GM23248 (cell line): ENCODE measurements around a stretch of chr13.

DNA sequence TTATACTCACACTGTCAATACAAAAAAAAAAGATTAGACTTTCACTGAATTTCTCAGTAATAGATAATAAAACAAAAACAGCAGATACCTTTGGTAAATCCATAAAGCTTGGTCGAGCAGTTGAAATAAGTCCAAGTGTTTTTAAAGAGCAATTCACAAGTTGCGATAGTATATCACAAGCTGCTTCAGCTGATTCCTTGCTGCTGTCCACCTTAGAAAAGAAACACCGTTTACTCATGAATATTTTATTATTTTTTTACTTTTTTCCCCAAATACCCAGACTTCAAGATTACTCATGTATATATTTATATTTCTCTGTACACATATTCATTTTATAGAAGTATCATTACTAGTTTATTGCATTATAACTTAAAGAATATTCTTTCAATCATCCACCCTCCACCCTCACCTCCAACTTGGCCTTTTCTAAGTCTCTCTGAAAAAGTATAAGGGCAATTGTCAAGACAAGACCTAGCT, 8.4 kb downstream of the FBXL3 start:
- RAMPAGE, long total RNA, result no peak

DNA sequence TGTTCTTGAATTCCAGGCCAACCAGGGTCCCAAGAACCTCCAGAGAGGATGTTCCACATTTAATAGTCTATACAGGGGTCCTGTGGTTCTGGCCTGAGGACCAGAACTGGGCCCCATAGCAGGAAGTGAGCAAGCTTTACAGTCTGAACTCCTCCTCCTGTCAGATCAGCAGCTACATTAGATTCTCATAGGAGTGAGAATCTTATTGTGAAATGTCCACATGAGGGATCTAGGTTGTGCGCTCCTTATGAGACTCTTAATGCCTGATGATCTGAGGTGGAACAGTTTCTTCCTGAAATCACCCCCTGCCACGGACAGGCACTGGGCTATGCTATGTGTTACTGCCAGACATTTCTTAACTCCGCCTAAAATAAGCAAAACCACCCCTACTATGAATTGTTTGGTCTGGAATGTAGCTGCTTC, 4.7 kb downstream of the FBXL3 start:
- RAMPAGE, long total RNA, result no peak

DNA sequence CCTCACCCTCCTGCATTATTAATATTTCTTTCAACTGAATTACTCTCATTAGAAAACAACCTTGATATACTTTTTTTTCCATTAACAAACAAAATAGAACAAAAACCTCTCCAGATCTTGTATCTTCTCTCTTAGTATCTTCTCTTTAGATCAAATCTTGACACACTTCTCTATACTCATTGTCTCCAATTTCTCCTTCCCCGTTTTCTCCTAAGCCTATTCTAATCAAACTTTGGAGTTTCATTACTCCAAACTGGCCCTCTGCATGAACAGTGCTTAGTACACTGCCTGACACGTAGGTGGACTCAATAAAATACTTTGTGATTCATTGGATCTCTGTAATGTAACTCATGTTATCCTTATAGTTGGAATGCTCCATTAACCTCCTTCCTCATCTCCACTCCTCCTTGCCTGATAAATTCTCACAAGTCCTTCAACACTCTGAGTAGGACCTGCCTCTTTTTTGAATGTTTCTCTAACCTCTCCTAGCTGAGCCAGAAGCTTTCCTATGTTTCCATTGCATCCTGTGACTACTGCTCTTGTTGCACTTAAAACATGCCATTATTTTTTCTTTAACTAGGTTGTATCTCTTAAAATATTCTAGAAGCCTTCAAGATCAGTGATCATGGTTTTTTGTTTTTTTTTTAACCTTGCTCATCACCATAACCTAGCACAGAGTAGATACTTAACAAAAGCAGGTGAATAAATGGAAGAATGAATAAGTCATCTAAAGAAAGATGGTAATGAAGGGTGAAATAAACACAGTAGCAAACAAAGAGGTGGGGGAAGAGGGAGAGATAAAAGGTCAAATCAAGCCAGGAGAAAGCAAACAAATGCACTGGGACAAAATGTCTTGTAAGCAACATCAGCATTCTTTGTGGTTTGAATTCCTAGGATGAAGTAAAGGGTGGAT, 86.1 kb upstream of the FBXL3 start:
- RAMPAGE, long total RNA, result no peak

- RAMPAGE, long total RNA, result no peak
These were observed 1.0 kb downstream of the MYCBP2 start for GRCh38 chr13:77325886-77326227.

- RAMPAGE, long total RNA, result no peak
These were observed 1.5 kb upstream of the SLAIN1 start for GRCh38 chr13:77695728-77696677.

DNA sequence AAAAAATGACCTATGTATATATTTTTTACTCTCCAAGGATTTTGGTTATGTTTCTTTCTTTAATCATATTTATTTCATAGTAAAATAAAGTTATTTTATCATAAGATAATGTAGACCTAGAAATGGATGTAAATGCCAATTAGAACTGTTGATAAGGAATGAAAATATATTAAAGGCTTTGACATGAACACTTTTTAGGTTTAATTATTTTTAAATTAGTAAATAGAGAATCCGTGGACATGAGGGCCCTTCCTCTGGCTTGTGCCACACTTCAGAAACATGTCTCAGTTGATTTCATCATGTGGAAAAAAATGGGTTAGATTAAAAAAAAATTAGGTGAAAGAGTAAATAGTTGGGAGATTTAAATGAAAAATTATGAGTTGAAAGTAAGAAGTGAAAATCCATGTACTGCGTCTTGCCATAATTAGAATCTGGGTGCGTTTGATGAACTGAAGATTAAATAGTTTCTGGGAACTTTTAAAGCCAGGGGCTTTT, 61.7 kb upstream of the EDNRB start:
- RAMPAGE, long total RNA, result no peak

DNA sequence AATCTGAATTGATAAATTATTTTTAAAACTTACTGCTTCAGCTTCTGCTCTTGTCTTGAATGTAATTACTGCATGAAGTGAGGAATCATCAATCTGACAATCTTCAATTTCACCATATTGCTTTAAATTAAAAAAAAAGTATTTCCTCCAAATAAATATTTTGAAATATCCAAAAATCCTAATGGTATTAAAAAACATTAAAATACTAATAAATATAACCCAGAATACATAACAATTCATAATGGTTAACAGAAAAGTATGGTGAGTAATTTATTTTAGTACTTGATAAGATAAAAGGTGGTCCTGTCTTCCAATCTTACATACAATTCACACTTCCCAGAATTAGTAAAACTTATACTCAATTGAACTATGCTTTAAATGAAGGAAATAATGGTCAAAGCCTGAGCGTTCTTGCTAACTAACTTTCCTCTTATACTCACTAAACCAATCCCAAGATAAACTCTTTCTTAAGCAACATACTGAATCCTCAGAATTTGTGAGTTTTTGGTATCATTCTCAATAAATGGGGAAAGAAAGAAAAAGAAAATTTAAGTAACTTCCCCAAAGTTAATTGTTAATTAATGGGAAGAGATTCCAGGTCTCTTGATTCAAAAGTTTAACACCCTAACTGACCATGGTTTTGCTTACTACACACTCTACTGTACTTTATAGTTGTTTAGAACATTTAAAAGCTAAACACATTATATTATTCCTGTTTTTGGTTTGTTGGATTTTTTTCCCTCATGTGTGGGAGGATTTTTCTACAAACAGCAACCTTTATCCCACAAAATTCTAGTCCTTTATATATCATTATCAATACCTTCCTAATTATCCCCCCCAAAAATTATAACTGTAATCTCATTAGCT, 71.5 kb downstream of the RBM26 start:
- RAMPAGE, long total RNA, result no peak

GRCh38 chr13:79378668-79378948, 27.4 kb downstream of the RBM26 start:
- RAMPAGE, long total RNA, result no peak

GRCh38 chr13:79387562-79388186, 18.4 kb downstream of the RBM26 start:
- RAMPAGE, long total RNA, result no peak

- RAMPAGE, long total RNA, result no peak
These were observed 298.8 kb downstream of the NDFIP2 start for GRCh38 chr13:79779680-79780159.

- RAMPAGE, long total RNA, result no peak
These were observed 352.3 kb downstream of the SPRY2 start for GRCh38 chr13:79988605-79988988.

GRCh38 chr13:80486313-80486841, 145.5 kb upstream of the SPRY2 start:
- RAMPAGE, long total RNA, result no peak

- RAMPAGE, long total RNA, result no peak
These were observed 207.0 kb upstream of the SPRY2 start for GRCh38 chr13:80547891-80548398.

GRCh38 chr13:80823432-80823982, 482.6 kb upstream of the SPRY2 start:
- RAMPAGE, long total RNA, result no peak

DNA sequence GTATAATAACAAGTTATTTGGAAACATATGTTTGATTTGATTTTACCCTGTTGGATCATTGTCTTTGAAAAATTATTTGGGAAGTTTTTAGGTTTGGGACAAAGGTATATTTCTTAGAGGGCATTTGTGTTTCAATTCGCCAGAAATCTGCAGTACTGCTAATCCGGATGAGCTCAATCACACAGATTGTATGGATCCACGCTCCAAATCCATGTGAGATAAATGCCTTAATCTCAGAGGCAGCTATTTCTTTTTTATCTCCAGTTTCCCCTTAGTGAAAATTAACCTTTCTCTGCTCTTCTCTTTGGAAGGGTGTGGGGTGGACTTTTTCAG, 1464.6 kb downstream of the SLITRK1 start:
- RAMPAGE, long total RNA, result no peak

GRCh38 chr13:84649819-84650178, 767.5 kb upstream of the SLITRK1 start:
- RAMPAGE, long total RNA, result no peak

GRCh38 chr13:85509364-85509871, 289.8 kb downstream of the SLITRK6 start:
- RAMPAGE, long total RNA, result no peak

GRCh38 chr13:86909374-86909731, 761.8 kb upstream of the SLITRK5 start:
- RAMPAGE, long total RNA, result no peak

GRCh38 chr13:86946427-86947044, 724.6 kb upstream of the SLITRK5 start:
- RAMPAGE, long total RNA, result no peak

GRCh38 chr13:87677220-87678197, 6.3 kb downstream of the SLITRK5 start:
- RAMPAGE, long total RNA, result no peak